Measurements from ENCODE around the genes RTF1 and JMJD7.

- RRBS, result no CpG with 5 or more reads among the region's 7 CpGs
Observed at GRCh38 chr15:40949550-40950332, 3.5 kb upstream of the CHAC1 start.

GRCh38 chr15:40953645-40954804 is 754 bp downstream of the CHAC1 start:
- RRBS, result no CpG with 5 or more reads among the region's 35 CpGs

GRCh38 chr15:40987064-40987483 is 33.8 kb downstream of the CHAC1 start:
- RRBS, result no CpG with 5 or more reads among the region's 6 CpGs

- RRBS, result no CpG with 5 or more reads among the region's 6 CpGs
Observed at GRCh38 chr15:41019260-41019869, 66.1 kb downstream of the CHAC1 start.

- RRBS, result 1% methylated on average over 29 of the region's 95 CpGs
Observed at GRCh38 chr15:41416320-41417531, at the start of gene RTF1. Gene RTF1, plus strand, starts transcription at chr15:41417095.

- RRBS, result 15% methylated on average over 6 of the region's 14 CpGs
Observed at GRCh38 chr15:41503334-41503875, 9.7 kb downstream of the ITPKA start.

DNA sequence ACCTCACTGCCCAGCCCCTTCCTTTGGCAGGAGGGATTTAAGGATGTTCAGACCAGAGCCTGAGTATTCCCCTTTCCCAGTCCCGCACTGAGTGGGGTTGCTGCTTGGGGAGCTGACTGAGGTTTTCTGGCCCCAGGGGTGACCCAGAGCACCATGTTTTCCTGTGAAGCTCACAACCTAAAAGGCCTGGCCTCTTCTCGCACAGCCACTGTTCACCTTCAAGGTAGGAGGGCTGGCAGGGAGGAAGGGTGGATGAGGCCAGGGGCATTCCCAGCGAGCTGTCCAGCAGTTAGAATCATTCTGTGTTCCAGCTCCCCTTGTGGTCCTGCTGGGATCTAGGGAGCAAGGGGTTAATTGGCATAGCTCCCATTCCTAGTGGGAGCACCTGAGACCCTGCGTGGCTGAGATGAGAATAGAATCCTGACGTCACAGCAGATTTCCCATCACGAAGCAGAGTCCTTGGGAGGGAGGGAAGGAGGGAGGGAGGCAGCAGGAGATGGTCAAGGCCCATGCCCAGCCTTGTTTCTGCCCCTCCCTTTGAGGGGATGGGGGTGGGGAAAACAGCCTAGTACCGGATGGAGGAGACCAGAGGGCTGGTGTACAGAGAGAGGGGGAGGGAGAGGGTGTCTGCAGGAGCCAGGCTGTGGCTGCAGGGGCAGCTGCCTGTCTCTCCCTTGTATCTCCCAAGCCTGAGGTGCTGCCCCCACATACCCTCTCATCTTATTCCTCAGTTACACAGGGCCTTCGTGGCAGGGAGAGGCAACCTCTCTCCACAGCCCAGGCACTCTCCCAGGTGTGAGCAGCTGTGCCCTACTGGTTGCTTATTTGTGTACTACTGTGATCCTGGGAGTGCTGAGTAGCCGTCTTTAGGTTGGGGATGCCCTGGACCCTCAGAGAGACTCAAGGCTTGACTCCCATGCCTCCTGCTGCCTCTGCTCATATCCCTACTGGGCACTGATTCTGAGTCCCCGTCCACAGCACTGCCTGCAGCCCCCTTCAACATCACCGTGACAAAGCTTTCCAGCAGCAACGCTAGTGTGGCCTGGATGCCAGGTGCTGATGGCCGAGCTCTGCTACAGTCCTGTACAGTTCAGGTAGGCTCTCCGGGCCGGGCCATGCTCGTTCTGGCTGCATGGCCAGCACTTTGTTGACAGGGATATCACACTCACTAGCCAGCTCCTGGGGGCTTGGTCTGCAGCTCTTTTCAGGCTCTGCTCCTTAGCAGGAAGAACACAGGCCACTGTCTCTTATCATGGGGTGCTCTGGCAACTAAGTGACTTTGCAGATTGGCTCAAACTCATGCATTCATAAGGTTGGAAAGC is 5.5 kb downstream of the TYRO3 start:
- RRBS, result no CpG with 5 or more reads among the region's 16 CpGs

DNA sequence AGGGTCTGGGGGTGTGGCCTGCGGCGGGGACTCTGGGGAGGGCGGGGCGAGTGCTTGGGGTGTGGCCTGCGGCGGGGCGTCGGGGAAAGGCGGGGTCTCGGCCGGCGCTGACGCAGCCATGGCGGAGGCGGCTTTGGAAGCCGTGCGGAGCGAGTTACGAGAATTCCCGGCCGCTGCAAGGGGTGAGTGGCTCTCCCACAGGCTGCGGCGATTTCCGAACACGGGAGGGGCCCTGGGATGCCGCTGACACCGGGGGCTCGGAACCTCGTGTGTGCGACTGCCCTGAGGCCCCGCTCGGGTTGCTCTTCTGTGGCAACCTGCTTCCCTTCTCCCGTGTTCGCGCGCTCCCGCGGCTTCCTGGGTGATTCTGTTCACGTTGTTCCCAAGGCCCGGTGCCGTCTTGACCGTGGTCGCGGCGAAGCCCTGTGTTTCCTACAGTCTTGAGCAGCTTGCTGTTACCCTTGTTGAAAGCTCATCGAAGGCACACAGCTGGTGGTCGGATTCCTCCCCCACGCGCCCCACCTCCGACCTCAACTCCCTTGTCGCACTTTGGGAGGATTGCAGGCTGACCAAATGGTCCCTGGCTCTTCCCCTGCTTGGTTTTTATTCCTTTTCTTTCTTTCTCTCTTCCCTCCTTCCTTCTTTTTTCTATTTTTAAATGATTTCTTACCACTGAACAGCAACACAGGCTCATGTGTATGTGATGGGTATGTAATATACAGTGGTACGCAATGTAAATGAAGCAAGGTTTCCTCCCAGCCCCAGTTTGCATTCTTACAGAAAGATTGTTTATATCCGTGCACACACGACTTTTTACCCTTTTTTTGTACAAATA is at the start of gene JMJD7:
JMJD7 (plus strand) TSS at position 86 of the 835 bp plus-strand sequence.
- RRBS, result 1% methylated on average over 14 of the region's 54 CpGs

DNA sequence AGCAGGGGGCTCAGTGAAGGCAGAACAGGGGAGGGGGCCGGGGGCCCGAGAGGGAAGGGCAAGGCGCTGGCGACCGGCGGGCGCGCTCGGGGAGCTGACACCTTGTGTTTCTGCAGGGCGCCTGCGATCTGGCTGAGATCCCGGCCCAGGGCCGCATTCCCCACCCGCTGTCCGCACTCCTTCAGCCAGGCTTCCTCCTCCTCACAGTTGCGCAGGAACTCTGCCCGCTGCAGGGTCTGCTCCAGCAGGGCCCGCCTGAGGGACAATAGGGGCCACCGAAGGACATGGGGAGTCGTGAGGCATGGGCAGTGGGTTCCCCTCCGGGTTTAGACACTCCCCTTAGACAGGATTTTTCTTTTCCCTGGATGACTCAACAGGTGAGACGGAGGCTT is 11.4 kb downstream of the SPTBN5 start:
- RRBS, result 21% methylated on average over 12 of the region's 22 CpGs

- RRBS, result no CpG with 5 or more reads among the region's 11 CpGs
Observed at GRCh38 chr15:41917727-41918376, 24.0 kb upstream of the SPTBN5 start.

DNA sequence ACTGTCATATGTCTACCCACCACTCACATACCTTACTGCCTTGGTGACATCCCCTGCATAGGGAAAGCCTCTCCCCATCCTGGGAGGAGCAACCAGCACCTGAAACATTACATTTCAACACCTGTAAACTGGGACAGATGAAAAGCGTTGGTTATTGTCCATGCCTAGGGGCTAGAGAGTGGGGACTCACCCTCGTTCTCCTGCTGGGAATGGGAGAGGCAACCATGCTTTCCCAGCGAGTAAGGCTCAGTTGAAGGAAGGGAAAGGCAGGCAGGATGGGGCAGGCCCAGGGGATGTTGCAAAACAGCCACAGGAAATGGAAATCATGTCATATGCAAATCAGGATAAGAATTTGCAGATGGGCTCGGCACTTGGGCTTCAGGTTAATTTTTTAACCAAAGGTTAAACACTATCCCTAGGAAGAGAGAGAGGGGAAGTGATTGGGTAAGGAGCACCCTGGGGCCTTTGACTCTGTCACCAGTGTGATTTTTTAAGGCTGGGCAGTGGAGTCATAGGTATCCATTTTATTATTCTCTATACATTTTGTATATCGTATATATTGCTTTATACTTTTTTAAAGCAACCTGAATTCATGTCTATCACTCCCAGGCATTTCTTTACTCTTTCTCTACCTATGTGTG is 14.5 kb upstream of the PLA2G4E start:
- RRBS, result no CpG with 5 or more reads among the region's 5 CpGs

DNA sequence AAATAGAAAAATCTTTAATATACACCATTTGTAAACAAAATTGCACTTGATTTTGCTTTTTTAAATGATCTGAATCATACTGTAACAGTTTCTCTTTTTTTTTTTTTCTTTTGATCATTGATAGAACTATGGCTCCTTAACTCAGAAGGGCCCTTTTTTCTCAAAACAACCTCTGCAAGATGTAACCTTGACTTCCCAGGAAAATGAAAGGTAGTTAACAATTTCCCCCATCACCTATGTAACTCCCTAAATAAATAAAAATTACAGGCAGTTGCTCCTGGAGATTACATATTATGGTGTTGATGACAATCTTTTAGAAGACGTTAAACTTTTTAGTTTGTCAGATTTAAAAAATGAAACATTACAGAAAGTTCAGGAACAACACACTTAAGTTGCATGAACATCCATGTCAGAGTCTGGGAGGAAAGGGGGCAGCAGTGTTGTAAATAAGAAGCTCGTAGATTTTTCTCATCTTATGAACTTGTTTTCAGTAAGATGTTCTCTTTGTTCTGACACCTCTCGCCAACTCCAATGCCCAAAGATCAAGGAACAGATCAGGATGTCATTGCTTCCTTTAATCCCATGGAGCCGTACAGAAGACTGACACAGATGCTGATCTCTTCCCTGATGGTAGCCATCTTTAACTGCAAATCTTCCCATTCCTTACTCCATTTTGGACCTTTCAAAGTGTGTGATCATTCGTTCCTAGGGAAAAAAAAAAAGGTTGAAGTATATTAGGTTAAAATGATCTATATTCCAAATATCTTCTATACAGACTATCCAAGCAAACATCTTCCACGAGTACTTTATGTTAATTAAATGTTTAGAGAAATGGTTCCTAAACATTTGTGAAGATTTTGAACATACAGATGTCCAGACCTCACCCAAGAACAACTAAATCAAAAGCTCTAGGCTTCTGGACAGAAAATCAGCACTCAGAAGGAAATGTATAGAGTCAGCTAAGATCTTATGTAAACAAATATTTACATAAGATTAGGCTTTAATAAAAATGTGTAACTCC is 3.3 kb upstream of the VPS39 start:
- RRBS, result no CpG with 5 or more reads among the region's 6 CpGs

- RRBS, result no CpG with 5 or more reads among the region's 4 CpGs
Observed at GRCh38 chr15:42253245-42253984, 19.6 kb upstream of the GANC start.

DNA sequence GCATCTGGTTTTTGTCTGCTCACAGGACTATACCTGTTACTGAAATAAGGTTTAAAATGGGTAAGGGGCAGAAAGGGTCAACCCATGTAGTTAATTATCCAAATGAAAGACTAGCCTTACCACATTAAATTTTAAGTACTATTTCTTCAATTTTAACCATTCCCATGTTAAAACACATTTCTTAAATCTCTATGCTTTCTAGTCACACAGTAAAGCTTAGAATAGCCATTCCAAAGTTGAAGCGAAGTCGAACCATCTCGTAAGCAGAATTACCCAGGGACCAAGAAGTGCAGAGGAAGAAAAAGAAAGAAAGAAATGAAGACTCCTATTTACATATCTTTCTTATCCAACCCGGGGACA is 465 bp upstream of the GANC start:
- RRBS, result no CpG with 5 or more reads among the region's 4 CpGs

- RRBS, result 48% methylated on average over 5 of the region's 6 CpGs
Observed at GRCh38 chr15:42359983-42360280, 631 bp downstream of the CAPN3 start.

- RRBS, result no CpG with 5 or more reads among the region's 4 CpGs
Observed at GRCh38 chr15:42360499-42360989, 1.2 kb downstream of the CAPN3 start.

- RRBS, result no CpG with 5 or more reads among the region's 8 CpGs
Observed at GRCh38 chr15:42549190-42549437, 476 bp downstream of the HAUS2 start.

GRCh38 chr15:42730251-42731031 is 6.5 kb downstream of the CDAN1 start:
- RRBS, result 92% methylated on average over 9 of the region's 23 CpGs

GRCh38 chr15:42731032-42731782 is 5.7 kb downstream of the CDAN1 start:
- RRBS, result no CpG with 5 or more reads among the region's 10 CpGs

DNA sequence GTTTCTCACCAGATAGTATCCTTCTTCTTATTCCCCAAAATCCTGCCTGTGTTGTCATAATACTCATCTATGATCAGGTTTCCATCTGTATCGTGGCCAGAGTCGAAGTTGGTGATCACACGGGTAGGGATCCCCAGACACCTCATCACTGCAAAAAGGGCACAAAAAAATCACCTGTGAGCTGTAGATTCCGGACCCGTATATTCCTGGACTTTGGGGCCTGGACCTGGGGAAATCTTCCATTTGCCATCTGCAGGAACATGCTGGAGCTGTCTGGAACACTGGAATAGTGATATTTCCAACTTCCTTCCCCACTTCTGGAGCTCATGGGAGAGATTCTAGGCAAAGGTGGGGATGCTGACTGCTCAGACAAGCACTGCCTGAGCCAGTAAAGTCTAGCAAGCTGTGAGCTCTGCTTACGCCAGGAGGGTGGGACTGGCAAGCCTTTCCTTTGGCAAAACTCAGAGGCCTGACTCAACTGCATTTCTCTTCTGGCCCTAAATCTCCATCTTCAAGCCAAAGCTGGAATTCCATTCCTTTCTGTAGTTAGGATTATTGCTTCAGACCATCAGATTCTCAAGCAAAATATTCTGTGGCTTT is 20.1 kb upstream of the EPB42 start:
- RRBS, result no CpG with 5 or more reads among the region's 6 CpGs

Data from brain (tissue), 1 donor.